HT1080 (cell line): ENCODE results near the genes FXYD7, FXYD5, FFAR2, KRTDAP, UPK1A and IGFLR1.

DNA sequence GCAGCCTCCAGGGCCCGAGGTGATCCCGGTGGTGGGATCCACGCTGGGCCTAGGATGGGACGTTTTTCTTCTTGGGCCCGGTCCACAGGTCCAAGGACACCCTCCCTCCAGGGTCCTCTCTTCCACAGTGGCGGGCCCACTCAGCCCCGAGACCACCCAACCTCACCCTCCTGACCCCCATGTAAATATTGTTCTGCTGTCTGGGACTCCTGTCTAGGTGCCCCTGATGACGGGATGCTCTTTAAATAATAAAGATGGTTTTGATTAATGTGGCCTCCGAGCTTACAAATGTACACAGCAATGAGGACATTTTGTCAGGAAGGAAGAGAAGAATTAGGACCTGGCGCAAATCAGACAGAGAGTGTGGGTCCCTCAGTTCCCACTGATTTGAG lies 24.8 kb downstream of the HPN start:
RAMPAGE:
- cytosol, long total RNA, result no peak
- long total RNA, result no peak
- nucleus, long total RNA, result no peak

GRCh38 chr19:35085959-35086307 lies 29.7 kb upstream of the FXYD3 start:
RAMPAGE:
- cytosol, long total RNA, result no peak
- long total RNA, result no peak
- nucleus, long total RNA, result no peak

DNA sequence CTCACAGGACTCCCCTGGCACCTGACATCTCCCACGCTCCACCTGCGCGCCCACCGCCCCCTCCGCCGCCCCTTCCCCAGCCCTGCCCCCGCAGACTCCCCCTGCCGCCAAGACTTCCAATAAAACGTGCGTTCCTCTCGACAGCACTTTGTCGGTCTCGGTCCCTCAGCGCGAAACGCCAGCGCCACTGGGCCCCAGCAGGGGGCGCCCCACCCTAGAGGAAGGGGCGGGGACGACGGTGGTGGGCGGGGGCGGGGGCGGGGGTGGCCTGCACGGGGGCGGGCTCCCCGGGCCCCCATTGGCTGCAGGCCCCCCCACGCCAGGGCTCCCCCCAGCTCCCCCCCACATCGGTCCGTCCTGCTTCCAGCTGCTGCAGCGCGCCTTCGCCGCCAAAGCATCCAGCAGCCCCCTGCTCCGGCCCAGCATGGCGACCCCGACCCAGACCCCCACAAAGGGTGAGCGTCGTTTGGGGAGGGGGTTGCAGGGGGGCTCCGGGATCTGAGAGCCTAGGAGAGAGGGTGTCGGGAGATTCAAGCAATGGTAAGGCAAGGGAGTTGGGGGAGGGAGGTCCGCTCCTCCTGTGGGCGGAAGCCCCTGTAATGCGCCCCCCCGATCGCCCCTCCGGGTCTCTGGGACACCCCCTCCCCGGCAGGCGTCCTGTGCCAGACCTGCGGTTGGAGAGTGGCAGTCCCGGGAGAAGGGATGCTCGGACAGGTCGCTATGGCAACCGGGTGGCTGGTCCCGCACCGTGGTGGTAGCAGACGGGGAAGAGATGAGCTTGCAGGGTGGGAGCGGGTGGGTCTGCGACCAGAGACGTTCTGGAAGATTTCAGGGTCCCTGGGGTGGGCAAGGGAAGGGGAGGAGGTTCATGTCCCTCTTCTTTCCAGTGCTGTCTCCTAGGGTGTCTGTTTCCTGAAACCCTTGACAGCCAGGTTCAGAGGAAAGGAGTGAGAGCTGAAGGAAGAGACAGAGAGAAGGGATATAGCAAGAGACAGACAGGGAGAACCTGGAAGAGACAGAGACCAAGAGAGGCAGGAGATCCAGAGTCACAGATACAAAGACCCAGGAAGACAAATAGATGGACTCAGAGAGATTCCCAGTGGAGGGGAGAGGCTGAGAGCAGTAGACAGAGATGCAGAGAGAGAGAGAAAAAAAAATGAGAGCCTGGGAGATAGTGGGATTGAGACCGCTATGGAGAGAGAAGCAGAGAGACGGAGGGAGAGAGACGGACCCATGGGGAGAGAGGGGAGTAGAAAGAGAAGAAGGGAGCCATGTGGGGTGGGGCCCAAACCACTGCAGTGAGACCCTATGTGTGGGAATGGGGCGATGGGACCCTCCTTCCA lies at the start of gene FXYD7:
Gene FXYD7, plus strand, starts transcription at position 346 of the 1,343 bp plus-strand sequence.
RAMPAGE:
- cytosol, long total RNA, result no peak
- long total RNA, result no peak
- nucleus, long total RNA, result no peak

DNA sequence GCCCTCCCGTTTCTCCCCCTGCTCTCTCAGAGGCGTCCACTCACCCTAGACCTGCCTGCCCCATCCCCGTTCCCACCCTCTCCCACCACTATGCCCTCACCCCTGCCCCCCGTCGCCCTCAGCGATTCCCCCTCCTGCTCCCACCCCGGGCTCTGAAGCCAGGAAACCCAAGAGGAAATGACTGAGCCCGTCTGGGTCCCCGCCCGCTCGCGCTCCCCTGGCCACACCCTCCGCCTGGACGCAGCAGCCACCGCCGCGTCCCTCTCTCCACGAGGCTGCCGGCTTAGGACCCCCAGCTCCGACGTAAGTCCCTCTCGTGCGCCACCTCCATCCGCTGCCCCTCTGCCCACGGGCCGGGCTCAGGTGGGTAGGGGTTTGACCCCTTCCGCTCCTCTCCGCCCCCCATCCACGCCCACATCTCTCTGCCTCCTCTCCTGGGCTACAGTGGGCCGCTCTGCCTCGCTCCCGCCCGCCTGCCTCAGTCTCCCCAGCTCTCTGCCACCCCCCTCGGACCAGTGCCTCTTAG lies at the start of gene FXYD5:
Gene FXYD5, plus strand, starts transcription at position 229 of the 526 bp plus-strand sequence.
RAMPAGE:
- cytosol, long total RNA, result start-site peak on the plus strand centred at position 248 of the sequence, 68 bp wide, 8,306 and 9,531 reads in 2 replicates
- long total RNA, result start-site peak on the plus strand centred at position 256 of the sequence, 45 bp wide, 1,688 reads
- nucleus, long total RNA, result start-site peak on the plus strand centred at position 255 of the sequence, 54 bp wide, 1,248 and 215 reads in 2 replicates

DNA sequence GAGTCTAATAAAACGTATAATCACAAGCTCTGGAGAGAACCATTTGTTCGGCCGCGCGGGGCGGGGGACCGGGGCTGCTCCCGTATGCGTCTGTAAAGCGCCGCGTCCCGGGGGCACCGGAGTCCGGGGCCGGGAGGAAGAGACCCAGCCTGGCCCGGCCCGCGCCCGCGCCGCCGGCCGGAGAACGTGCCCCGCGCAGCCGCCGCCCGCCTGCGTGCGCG lies 913 bp upstream of the USF2 start:
RAMPAGE:
- cytosol, long total RNA, result no peak
- long total RNA, result no peak
- nucleus, long total RNA, result no peak

DNA sequence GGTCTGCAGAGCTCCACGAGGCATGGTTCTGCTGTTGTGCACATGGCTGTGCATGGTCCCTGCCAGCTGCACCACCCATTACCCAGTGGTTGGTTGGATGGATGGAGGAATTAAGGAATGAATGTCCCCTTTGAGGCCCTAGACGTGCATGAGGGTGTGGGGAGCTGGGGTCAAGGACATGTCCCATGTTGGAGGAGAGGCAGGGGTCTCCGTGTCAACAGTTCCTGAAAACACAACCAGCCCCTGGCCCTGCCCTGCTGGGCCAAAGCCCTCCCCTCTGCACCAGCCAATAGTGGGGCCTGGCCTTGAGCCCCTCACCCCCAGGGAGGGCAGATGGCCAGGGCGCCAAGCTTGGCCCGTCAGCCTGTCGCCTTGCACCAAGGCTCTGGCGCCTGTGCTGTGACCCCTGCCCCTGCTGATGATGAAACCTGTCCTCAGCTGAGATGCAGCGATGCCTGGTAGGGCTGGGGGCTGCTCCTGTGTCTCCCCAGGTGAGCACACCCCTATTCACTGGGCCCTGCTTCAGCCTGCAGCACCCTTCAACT lies 2.4 kb upstream of the HAMP start:
RAMPAGE:
- cytosol, long total RNA, result no peak
- long total RNA, result no peak
- nucleus, long total RNA, result no peak

DNA sequence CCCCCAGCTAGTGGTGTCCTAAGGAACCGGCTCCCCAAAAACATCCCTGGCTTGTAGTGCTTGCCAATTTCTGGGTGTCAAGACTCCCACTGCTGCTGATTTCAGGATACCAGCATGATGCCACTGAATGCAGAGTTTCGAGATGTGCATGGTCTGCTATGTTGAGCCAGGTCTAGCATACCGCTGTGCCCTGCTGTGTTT lies 1.4 kb upstream of the HAMP start:
RAMPAGE:
- cytosol, long total RNA, result no peak
- long total RNA, result no peak
- nucleus, long total RNA, result no peak

GRCh38 chr19:35447663-35447945 lies 453 bp upstream of the FFAR2 start:
RAMPAGE:
- cytosol, long total RNA, result no peak
- long total RNA, result no peak
- nucleus, long total RNA, result no peak

RAMPAGE:
- cytosol, long total RNA, result no peak
- long total RNA, result no peak
- nucleus, long total RNA, result no peak
These were observed at the start of gene FFAR2 for GRCh38 chr19:35447989-35449008. FFAR2 (plus strand) TSS chr19:35448257.

DNA sequence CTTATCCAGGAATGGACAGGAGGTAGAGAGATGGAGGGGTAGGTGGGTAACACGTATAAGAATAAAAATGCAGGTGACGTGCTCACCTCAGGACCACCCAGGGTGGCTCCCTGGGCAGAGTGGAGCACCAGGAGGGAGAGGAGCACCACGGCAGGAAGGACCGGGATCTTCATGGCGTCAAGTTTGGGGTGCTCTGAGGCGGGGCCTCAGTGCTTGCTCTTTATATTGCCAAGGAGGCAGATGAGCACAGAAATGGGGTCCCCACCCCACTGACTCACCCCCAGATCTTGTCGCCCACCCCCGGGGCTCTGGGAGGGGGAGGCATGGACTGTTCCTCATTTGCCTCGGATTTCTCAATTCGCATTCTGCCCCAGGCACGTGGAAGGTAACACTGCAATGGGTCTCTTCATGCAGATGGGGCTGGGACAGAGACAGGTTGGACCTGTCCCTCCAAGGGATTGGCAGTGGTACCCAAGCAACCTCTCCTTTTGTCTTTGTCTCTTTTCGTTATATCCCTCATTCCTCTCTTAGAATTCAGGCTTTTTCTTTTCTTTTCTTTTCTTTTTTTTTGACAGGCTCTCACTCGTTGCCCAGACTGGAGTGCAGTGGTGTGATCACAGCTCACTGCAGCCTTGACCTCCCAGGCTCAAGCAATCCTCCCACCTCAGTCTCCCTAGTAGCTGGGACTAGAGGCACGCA lies at the start of gene KRTDAP:
Gene KRTDAP, minus strand, starts transcription at position 195 of the 699 bp plus-strand sequence.
RAMPAGE:
- cytosol, long total RNA, result no peak
- long total RNA, result no peak
- nucleus, long total RNA, result no peak

GRCh38 chr19:35552861-35553501 lies 7.6 kb downstream of the TMEM147 start:
RAMPAGE:
- cytosol, long total RNA, result no peak
- long total RNA, result no peak
- nucleus, long total RNA, result no peak

GRCh38 chr19:35609745-35610534 lies 2.6 kb upstream of the HAUS5 start:
RAMPAGE:
- cytosol, long total RNA, result no peak
- long total RNA, result no peak
- nucleus, long total RNA, result no peak

DNA sequence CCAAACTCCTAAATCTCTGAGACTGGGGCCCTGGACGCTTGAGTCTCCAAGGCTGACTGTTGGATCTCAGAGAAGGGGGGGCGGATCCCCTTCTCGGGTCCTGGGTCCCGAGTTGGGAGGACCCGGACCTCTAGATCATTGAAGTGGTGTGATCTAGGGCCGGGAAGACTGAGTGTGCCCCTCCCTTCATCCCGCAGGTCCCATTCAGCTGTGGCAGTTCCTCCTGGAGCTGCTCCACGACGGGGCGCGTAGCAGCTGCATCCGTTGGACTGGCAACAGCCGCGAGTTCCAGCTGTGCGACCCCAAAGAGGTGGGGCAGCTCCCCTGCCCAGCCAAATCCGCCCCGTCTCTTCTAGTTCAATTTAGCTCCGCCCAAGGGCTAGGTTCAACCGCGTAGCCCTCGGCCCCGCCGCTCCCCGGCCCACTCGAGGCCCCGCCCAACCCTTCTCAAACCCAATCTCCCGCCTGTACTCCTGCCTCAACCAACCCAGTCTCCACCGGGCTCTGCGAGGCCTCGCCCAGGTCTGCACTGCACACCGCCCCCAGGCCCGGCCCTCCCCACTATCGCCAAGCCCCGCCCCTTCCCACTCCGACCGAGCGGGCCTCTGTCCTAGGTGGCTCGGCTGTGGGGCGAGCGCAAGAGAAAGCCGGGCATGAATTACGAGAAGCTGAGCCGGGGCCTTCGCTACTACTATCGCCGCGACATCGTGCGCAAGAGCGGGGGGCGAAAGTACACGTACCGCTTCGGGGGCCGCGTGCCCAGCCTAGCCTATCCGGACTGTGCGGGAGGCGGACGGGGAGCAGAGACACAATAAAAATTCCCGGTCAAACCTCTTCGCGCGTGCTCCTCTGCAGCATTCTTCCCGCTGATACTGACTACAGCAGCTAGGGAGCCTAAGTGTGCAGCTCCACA lies 2.7 kb downstream of the ETV2 start:
RAMPAGE:
- cytosol, long total RNA, result no peak
- long total RNA, result no peak
- nucleus, long total RNA, result no peak

GRCh38 chr19:35666108-35666701 lies at the start of gene UPK1A:
UPK1A (plus strand) TSS chr19:35666517.
RAMPAGE:
- cytosol, long total RNA, result no peak
- long total RNA, result no peak
- nucleus, long total RNA, result no peak

DNA sequence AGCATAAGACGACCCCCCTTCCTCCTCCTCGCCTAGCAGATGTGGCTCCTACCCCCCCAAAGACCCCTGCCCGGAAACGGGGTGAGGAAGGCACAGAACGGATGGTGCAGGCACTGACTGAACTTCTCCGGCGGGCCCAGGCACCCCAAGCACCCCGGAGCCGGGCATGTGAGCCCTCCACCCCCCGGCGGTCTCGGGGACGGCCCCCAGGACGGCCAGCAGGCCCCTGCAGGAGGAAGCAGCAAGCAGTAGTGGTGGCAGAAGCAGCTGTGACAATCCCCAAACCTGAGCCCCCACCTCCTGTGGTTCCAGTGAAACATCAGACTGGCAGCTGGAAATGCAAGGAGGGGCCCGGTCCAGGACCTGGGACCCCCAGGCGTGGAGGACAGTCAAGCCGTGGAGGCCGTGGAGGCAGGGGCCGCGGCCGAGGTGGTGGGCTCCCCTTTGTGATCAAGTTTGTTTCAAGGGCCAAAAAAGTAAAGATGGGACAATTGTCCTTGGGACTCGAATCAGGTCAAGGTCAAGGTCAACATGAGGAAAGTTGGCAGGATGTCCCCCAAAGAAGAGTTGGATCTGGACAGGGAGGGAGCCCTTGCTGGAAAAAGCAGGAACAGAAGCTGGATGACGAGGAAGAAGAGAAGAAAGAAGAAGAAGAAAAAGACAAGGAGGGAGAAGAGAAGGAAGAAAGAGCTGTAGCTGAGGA lies 2.2 kb downstream of the KMT2B start:
RAMPAGE:
- cytosol, long total RNA, result no peak
- long total RNA, result no peak
- nucleus, long total RNA, result no peak

DNA sequence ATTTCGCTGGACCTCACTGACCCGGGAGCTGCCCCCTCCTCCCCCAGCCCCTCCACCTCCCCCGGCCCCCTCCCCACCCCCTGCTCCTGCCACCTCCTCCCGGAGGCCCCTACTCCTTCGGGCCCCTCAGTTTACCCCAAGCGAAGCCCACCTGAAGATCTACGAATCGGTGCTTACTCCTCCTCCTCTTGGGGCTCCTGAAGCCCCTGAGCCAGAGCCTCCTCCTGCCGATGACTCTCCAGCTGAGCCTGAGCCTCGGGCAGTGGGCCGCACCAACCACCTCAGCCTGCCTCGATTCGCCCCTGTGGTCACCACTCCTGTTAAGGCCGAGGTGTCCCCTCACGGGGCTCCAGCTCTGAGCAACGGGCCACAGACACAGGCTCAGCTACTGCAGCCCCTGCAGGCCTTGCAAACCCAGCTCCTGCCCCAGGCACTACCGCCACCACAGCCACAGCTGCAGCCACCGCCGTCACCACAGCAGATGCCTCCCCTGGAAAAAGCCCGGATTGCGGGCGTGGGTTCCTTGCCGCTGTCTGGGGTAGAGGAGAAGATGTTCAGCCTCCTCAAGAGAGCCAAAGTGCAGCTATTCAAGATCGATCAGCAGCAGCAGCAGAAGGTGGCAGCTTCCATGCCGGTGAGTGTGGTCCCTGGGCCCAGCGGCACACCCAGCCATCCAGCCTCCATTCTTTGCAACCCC lies 3.5 kb downstream of the KMT2B start:
RAMPAGE:
- cytosol, long total RNA, result no peak
- long total RNA, result no peak
- nucleus, long total RNA, result no peak

GRCh38 chr19:35741894-35742945 lies at the start of gene IGFLR1:
IGFLR1 (minus strand) TSS chr19:35742452.
RAMPAGE:
- cytosol, long total RNA, result no peak
- long total RNA, result no peak
- nucleus, long total RNA, result no peak

GRCh38 chr19:35784274-35785526 lies 9.3 kb downstream of the ARHGAP33 start:
RAMPAGE:
- cytosol, long total RNA, result no peak
- long total RNA, result no peak
- nucleus, long total RNA, result no peak

DNA sequence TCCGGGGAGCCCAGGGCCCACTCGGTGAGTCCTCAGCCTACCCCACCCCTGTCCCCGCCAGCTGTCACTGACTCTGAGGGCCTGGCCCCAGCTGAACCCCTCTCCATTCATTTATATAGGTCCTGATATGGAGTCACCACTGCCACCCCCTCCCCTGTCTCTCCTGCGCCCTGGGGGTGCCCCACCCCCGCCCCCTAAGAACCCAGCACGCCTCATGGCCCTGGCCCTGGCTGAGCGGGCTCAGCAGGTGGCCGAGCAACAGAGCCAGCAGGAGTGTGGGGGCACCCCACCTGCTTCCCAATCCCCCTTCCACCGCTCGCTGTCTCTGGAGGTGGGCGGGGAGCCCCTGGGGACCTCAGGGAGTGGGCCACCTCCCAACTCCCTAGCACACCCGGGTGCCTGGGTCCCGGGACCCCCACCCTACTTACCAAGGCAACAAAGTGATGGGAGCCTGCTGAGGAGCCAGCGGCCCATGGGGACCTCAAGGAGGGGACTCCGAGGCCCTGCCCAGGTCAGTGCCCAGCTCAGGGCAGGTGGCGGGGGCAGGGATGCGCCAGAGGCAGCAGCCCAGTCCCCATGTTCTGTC lies 11.8 kb downstream of the ARHGAP33 start:
RAMPAGE:
- cytosol, long total RNA, result no peak
- long total RNA, result no peak
- nucleus, long total RNA, result no peak

DNA sequence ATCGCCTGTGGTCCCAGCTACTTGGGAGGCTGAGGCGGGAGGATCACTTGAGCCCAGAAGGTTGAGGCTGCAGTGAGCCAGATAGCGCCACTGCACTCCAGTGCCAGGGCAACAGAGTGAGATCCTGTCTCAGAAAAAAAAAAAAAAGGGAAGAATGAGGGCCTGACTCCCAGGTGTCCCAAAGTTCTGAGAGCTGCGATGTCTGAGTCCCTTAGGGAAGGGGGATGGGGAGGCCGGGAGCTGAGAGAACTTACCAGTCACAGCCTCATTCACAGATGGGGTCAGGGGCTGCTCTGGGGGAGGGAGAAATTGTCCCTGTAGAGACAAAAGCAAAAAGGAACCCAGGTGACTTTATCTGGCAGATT lies 4.1 kb upstream of the HCST start:
RAMPAGE:
- cytosol, long total RNA, result no peak
- long total RNA, result no peak
- nucleus, long total RNA, result no peak